Parotid gland (tissue), 1 donor: ENCODE measurements around the genes PTPRQ, MYF6 and LIN7A.

GRCh38 chr12:76530102-76531124 lies 29.2 kb downstream of the OSBPL8 start:
- PRO-cap = no peak

GRCh38 chr12:78006590-78007305 lies 176.1 kb downstream of the NAV3 start:
- PRO-cap = no peak

DNA sequence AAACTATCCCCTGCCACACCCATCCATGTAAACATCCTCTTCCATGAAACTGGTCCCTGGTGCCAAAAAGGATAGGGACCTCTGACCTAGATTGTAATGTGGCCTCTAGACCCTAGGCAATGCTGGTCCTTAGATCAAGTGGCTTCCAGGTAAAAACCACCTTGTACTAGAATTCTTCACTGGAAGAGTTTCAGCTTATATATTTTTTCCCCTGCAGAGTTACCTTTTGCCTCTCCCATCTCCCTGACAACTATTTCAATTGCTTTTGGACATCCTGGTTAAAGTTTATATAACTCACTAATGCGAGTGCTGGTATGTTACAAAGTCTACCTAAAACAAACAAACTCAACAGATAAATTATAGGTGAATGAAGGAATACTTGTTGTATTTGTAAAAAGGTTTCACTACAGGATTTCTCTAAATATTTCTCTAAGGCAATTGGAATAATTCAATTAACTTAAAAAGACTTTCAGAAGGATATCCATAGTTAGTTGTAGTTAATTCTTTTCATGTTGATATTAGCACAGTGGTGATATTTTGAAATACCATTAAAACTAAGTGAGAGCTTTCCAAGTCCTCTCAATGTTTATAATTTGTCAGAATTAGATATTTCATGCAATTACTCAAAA lies 462.6 kb downstream of the NAV3 start:
- PRO-cap = no peak

GRCh38 chr12:80443655-80444647 lies at the start of gene PTPRQ:
Gene PTPRQ (plus strand): TSS chr12:80444235.
- PRO-cap = no peak

DNA sequence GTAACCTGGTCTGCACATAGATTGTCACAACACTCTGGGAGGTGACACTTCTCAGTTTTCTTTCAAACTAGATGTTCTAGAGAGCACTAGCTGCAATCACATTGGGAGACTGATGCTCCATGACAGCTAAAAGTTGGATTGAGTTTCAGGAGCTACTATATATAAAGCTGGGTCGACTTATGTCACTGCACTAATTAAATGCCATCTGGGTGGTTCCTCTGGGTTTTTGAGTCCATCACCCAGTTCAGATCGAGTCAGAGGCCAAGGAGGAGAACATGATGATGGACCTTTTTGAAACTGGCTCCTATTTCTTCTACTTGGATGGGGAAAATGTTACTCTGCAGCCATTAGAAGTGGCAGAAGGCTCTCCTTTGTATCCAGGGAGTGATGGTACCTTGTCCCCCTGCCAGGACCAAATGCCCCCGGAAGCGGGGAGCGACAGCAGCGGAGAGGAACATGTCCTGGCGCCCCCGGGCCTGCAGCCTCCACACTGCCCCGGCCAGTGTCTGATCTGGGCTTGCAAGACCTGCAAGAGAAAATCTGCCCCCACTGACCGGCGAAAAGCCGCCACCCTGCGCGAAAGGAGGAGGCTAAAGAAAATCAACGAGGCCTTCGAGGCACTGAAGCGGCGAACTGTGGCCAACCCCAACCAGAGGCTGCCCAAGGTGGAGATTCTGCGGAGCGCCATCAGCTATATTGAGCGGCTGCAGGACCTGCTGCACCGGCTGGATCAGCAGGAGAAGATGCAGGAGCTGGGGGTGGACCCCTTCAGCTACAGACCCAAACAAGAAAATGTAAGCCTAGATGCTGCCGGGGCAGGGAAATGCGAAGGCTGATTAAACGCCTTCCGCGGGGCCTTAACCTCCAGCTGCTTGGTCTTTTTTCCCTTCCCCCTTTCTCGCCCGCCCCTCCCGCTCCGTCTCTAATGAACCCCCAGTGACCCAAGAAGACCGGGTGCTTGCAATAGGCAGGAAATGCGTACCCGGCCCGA lies at the start of gene MYF6:
MYF6 (plus strand) TSS at position 190 of the 991 bp plus-strand sequence.
- PRO-cap = no peak

GRCh38 chr12:80936130-80937412 lies 1.2 kb downstream of the LIN7A start:
- PRO-cap = no peak

DNA sequence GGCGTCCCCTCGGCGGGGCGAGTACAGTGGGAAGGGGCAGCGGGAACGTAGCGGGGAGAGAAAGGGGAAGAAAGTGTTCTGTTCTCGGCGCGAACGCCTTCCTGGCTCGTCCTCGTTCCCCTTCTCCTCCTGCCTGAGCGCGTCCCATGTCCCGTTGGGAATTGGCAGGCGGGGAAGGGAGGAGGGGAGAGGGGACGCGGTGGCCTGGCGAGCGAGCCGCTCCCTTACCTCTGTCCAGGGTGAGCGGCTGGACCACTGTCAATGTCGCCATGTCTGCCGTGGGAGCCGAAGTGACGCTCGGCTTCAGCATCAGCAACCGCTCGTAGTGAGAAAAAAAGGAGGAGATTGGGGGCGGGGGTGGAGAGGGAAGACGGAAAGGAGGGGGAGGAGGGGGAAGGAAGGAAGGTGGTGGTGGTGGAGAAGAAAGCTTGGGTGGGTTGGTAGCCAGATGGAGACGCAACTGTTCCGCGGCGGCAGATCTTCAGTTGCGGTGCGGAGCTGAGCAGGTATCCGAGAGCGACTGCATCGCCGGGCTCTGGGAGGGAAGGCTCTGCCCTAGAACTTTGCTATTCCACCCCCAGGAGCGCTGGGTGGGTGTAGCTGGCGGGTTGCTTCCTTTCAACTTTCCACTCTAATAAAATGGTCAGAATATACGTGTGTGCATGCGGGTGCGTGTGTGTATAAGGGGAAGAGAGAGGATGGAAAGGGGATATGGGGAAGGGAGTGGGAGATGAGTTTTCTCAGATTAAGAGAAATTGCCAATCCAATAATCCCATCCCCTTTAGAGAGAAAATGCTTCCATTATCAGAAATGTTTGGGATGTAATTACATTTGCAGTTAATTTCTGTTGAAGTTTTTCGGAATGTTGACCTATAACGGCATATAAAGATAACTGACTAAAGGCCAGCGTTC lies at the start of gene LIN7A:
LIN7A (minus strand) TSS at position 522 of the 912 bp plus-strand sequence.
- PRO-cap = bidirectional peak, plus-strand start at position 403 of the sequence, minus-strand start at position 123 of the sequence

- PRO-cap = no peak
Observed at GRCh38 chr12:81800877-81801340, 41.8 kb upstream of the PPFIA2 start.

GRCh38 chr12:84689479-84690240 lies 222.9 kb downstream of the SLC6A15 start:
- PRO-cap = no peak

- PRO-cap = no peak
Observed at GRCh38 chr12:84983191-84983456, 53.0 kb downstream of the TSPAN19 start.

DNA sequence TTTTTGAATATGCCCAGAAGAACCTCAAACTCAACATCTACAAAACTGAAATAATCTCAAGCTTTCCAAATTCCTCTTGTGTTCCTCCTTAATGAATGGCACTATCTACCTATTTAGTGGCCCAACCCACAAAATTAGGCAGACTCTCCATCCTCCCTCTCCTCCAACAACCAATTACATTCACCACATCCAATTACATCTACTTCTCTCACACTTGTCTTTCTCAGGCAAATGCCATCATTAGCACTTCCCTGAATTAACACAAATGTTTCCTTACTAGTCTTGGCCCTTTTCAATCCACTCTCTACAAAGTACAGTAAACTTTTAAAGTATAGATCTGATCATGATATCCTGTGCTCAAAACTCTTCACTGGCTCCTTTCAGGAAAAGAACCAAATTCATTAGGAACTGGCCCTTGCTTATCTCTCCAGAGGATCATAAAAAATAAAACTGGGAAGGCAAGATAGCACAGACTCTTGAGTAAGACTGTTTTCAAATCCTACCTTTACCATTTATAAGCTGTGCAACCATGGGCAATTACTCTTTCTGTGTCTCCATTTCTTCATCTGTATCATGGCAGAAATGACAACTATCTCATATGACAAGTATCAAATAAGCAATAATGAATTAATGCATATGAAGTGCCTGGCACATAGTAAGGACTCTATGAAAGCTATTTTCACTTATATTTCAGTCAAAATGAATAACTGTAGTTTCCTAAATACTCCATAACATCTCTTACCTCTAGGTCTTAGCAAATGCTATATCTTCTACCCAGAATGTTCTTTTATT lies 7.6 kb downstream of the CEP290 start:
- PRO-cap = no peak

GRCh38 chr12:88140666-88141498 lies 1.0 kb downstream of the CEP290 start:
- PRO-cap = no peak

DNA sequence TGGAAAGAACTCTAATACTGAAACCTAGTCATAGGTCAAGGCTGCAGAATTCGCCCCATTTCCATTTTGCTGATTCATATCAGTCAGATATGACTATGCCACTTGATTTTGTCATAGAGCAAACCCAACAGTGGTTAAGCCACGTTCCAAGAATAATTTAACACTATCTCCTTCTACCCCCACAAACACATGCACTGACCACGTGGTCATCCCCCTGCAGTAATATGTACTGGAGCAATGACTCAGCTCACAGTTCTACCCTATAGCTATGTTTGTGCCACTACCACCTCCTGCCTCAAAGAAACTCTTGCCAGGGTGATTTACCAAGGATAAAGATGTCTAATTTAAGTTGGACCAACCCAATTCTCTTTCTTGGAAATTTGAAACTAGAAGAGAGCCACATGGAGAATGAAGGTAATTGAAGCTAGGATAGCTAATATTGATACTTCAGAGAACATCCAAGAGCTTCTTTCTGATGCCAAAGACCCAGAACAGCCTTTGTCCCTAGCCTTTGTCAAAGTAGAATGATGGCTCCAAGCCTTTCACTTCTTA lies 157.7 kb downstream of the TMTC3 start:
- PRO-cap = no peak

DNA sequence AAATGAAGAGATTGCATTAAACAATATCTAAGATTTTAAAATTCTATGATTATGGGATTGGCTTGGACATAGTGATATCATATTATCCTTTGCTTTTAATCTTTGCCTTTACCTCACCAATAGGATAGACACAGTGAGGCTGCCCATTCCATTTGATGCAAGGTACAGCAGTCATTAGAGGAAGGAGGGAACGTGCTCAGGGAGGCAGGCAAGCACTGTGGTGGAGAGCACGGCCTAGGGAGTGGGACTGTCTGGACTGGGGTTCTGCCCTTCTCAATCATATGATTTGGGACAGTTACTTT lies 154.9 kb downstream of the KITLG start:
- PRO-cap = no peak

GRCh38 chr12:88529592-88529975 lies 50.7 kb downstream of the KITLG start:
- PRO-cap = no peak

DNA sequence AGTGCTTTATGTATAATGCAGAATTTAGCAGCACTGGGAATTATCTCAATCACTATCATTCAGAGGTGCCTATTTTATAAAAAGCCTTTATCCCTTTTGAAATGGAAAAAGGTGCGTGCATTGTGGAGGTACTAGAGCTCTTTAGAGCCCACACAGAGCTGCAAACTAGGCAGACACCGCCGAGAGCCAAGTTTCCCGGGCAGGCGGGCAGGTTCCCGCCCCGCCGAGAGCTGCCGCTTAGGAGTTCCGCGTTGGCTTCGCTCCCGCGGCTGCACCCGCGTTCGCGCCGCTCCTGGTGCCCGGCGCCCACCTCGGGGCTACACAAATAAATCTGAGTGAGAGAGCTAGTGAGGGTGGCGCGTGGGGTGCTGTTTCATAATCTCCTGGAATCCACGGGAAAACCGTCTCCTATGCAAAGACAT lies 753 bp downstream of the KITLG start:
- PRO-cap = bidirectional peak, plus-strand start at position 324 of the sequence, minus-strand start at position 232 of the sequence

DNA sequence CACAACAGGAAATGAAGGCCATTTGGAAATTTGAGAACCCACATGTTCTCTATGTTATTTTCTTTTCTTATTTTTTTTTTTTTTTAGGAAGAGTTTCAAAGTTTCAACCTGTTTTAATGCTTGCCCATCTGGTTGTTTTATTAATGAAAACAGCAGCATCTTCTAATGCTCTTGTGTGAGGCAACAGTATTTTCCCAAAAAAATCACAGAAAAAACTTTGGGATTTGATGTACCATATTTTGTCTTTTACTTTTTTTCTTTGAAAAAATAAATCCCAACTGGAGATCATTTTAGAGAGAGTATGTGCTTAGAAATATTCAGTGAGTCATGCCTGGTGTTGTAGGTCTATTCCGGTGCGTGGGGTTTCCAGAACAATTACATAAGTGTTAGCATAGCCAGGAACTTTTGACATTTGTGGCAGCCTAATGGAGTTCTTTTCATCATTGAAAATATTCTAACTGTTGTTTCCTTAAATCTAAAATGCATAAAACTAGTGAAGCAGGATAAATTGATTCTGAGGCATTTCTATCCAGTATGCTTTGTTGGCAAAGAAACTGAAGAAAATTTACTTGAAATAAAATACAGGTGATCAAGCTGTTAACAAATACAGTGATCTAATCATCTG lies 21.8 kb upstream of the DUSP6 start:
- PRO-cap = no peak

GRCh38 chr12:89391056-89391318 lies 38.7 kb upstream of the DUSP6 start:
- PRO-cap = no peak

DNA sequence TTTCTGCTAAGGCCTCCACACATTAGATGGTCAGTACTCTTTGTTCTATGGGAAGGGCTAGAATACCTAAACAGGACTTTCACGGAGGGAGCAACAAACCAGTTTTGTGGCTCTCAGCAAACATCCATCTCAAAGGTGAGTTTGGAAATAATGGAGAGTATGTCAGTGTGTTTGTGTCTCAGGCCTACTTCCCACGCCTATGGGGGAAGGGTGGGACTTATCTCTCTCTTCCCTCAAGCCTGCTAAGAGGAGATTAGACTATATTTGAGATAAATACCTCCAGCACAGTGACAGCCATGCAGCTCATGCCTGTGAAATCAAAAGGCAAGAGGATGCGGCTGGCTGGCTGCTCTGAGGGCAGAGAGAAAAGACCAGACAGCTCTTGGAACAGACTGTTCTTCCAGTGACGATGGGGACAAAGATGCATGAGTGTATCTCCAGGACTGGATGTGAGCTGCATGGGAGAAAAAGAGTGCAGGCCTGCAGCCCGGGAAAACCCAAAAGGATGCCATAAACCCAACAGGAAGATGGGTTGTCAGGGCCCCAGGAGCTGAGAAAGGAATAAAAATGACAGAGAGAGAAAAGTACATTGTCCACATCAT lies 14.8 kb upstream of the POC1B start:
- PRO-cap = no peak

DNA sequence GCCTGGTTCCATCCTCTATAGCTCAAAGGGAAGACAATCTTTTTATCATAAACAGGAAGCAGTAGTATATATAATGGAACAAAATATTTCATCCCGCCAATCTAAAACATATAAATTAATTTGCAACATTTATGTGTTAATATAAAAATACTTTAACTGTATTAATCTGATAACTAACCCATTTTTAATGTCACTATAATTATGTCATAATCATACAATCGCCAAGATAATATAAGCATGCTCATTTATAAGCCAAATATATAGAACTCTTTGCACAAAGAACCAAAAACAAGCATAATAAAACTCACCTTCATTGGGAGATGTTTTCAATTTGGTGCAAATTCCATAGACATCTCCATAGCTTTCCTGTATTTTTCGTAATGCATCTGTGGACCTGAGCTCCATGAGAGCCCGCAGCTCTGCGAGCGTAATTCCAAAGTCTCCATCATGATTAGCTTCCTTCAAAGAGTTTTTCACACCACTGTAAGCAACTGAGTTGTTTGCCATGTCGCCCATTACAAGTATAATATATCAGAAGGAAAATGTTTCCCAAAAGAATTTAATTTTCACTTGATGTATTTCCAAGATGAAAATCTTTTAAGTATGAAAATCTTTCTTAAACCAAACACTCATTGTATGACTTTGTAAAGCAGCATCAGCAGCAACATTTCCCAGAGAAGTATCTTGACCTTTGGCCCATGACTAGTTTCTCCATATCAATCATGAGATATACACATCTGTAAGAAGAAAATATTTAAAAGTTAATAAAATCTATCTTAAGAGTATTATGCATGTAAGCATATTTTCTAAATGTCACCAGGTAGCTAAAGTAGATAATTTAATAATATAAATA lies 53.0 kb downstream of the ATP2B1 start:
- PRO-cap = no peak